ENCODE data around the genes BEND7 and OLAH.

DNA sequence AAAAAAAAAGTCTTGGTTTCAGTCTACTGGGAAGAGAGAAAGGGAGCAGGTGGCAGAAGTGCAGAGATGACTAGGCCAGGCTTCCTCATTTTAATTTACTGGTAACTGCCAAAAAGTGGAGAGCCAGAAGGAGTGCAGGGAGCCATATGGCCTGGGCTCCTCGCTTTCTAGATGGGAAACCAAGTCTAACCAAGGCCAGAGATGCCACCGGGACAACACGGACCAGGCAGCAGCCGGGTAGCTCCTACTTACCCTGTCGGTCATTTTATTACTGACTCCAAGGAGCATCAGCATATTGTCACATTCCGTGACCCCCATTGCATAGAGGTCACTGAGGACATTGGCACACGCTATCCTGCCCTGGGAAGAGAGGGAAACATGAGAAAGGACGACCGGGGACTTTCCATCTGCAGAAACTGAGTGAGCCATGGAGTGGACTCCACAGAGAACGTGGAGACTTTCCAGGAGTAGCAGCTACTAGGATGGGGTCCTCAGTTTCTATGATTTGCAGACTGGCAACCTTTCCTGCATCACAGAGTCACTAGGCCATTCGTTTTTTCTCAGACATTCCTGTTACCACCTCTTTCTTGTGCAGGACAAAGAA, 12.0 kb downstream of the SEPHS1 start:
- PRO-cap, 7 experiments: no peak in any of the 7 experiments
- RAMPAGE, long total RNA, 2 experiments: no peak in any of the 2 experiments

- PRO-cap, 7 experiments: no peak in any of the 7 experiments
- RAMPAGE, long total RNA, 2 experiments: no peak in any of the 2 experiments
Measured at GRCh38 chr10:13340989-13341523, 7.0 kb downstream of the SEPHS1 start.

- PRO-cap, 7 experiments: peak in 4 of 7 experiments; most common plus-strand start chr10:13346494 (in 3); most common minus-strand start chr10:13346522 (in 1)
- RAMPAGE, long total RNA, 2 experiments: no peak in any of the 2 experiments
Measured at GRCh38 chr10:13346060-13346950, 1.8 kb downstream of the SEPHS1 start.

GRCh38 chr10:13390561-13391103, 42.5 kb upstream of the SEPHS1 start:
- PRO-cap, 7 experiments: no peak in any of the 7 experiments
- RAMPAGE, long total RNA, 2 experiments: no peak in any of the 2 experiments

GRCh38 chr10:13499703-13500454, 28.9 kb downstream of the BEND7 start:
- PRO-cap, 7 experiments: no peak in any of the 7 experiments
- RAMPAGE, long total RNA, 2 experiments: no peak in any of the 2 experiments

- PRO-cap, 7 experiments: no peak in any of the 7 experiments
- RAMPAGE, long total RNA, 2 experiments: no peak in any of the 2 experiments
Measured at GRCh38 chr10:13526792-13527492, 1.9 kb downstream of the BEND7 start.

- PRO-cap, 7 experiments: peak in 7 of 7 experiments; most common plus-strand start chr10:13529134 (in 7); most common minus-strand start chr10:13528997 (in 7)
- RAMPAGE, long total RNA, 2 experiments: no peak in any of the 2 experiments
Measured at GRCh38 chr10:13528391-13529430, at the start of gene BEND7. Gene BEND7, minus strand, starts transcription at chr10:13529014.

- PRO-cap, 7 experiments: no peak in any of the 7 experiments
- RAMPAGE, long total RNA, 2 experiments: no peak in any of the 2 experiments
Measured at GRCh38 chr10:13659197-13659812, 72.5 kb downstream of the PRPF18 start.

DNA sequence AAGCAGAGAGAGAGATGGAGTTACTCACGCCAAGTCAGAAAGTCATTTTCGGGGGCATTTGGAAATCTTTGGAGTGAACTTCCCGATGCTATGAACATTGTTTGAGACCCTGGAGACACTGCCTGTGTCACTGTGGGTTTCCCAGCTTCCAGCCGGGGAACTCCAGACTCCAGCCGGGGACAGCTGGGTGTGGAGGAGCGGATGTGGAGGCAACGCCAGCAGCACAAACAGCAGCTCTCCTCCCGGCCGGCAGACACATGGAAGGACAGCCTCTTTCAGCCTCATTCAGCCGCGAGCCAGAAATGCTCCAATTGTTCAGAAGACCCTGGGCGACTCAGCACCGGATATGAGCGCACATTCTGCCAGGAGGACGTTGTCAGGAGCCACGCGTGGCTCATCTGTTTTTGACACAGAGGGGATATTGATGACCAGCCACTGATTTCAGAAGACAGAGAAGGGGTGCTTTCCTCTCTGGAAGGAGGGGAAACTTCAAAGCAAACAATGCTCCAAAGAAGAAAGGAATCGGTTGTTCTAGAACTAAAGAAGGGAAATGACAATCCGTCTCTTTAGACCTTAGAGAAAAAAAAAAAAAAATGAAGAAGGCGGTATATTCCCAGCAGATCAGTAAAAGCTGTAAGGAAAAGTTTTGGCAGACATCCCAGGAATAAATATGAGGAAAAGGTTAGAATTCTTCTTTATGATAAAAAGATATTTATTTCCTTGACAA, 97.7 kb downstream of the PRPF18 start:
- PRO-cap, 7 experiments: peak in 1 of 7 experiments; most common plus-strand start position 353 of the sequence (in 1); most common minus-strand start position 259 of the sequence (in 1)
- RAMPAGE, long total RNA, 2 experiments: no peak in any of the 2 experiments

GRCh38 chr10:13837375-13837689, 250.6 kb downstream of the PRPF18 start:
- PRO-cap, 7 experiments: no peak in any of the 7 experiments
- RAMPAGE, long total RNA, 2 experiments: no peak in any of the 2 experiments

GRCh38 chr10:14074272-14074565, 256.5 kb downstream of the FRMD4A start:
- PRO-cap, 7 experiments: no peak in any of the 7 experiments
- RAMPAGE, long total RNA, 2 experiments: no peak in any of the 2 experiments

DNA sequence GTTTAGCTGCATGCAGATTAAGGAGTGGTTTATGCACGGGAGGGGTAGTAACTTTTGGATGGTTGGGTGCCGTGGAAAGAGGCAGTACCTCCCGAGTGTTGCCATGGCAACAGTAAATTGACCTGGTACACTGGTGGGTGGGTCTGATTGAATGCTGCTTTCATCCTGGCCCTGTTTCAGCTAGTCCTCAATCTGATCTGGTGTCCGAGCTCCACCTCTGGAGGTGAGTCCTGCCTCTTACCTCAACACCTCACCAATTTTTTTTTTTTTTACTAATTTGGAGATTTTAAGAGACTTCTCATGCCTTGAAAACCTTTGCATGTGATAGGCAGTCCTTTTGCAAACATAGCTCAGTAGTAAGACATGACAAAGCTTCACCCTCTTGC, 156.4 kb upstream of the FRMD4A start:
- PRO-cap, 7 experiments: peak in 2 of 7 experiments; most common plus-strand start position 183 of the sequence (in 2)
- RAMPAGE, long total RNA, 2 experiments: no peak in any of the 2 experiments

GRCh38 chr10:14533418-14533955, 202.8 kb upstream of the FRMD4A start:
- PRO-cap, 7 experiments: no peak in any of the 7 experiments
- RAMPAGE, long total RNA, 2 experiments: no peak in any of the 2 experiments

- PRO-cap, 7 experiments: no peak in any of the 7 experiments
- RAMPAGE, long total RNA, 2 experiments: no peak in any of the 2 experiments
Measured at GRCh38 chr10:14543096-14544152, 212.7 kb upstream of the FRMD4A start.

- PRO-cap, 7 experiments: no peak in any of the 7 experiments
- RAMPAGE, long total RNA, 2 experiments: no peak in any of the 2 experiments
Measured at GRCh38 chr10:14564029-14564810, 210.5 kb downstream of the FAM107B start.

GRCh38 chr10:14617184-14617713, 157.4 kb downstream of the FAM107B start:
- PRO-cap, 7 experiments: no peak in any of the 7 experiments
- RAMPAGE, long total RNA, 2 experiments: no peak in any of the 2 experiments

DNA sequence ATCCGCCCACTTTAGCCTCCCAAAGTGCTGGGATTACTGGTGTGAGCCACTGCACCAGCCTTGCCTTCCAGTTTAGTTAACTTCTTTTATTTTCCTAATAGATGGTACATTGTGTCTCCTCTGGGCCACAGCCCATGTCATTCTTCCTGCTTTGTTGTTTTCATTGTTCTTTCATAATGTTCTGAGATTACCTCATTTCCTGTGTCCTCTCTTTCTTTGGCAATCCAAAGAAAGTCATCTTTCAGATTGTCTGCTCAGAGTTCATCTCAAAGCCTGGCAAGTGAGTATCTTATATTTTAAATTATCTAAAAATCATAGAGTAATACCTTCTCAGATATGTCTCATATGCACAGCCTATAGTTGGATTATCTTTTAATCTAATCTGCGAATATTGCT, at the start of gene OLAH:
OLAH (plus strand) TSS at position 237 of the 396 bp plus-strand sequence.
- PRO-cap, 7 experiments: no peak in any of the 7 experiments
- RAMPAGE, long total RNA, 2 experiments: no peak in any of the 2 experiments

DNA sequence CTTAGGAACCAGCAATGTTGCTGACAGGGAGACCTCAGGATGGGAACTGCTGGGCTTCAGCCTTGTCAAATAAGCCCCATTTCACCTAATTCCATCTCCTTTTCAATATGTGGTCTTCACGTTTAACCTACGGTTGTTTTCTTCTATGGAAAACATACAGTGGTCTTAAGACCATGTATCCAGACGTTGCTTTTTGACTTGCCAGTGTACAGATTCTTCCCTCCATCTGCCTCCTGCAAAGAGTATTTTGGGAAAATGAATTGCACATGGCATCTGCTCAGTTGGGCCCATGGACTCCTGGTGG, 97.7 kb upstream of the FAM171A1 start:
- PRO-cap, 7 experiments: no peak in any of the 7 experiments
- RAMPAGE, long total RNA, 2 experiments: no peak in any of the 2 experiments

GRCh38 chr10:15672474-15672948, 47.2 kb downstream of the ITGA8 start:
- PRO-cap, 7 experiments: no peak in any of the 7 experiments
- RAMPAGE, long total RNA, 2 experiments: no peak in any of the 2 experiments

GRCh38 chr10:15739330-15739741, 19.6 kb upstream of the ITGA8 start:
- PRO-cap, 7 experiments: peak in 2 of 7 experiments; most common plus-strand start chr10:15739681 (in 1); most common minus-strand start chr10:15739619 (in 2)
- RAMPAGE, long total RNA, 2 experiments: no peak in any of the 2 experiments

Data from ovary (tissue), 7 donors.